M059J (cell line): ENCODE results near the genes RAF1, IQSEC1 and FBLN2.

- RAMPAGE, long total RNA, result no peak
These were observed 34.7 kb upstream of the TIMP4 start for GRCh38 chr3:12193222-12193955.

- RAMPAGE, long total RNA, result no peak
These were observed 64.1 kb upstream of the PPARG start for GRCh38 chr3:12224688-12225283.

DNA sequence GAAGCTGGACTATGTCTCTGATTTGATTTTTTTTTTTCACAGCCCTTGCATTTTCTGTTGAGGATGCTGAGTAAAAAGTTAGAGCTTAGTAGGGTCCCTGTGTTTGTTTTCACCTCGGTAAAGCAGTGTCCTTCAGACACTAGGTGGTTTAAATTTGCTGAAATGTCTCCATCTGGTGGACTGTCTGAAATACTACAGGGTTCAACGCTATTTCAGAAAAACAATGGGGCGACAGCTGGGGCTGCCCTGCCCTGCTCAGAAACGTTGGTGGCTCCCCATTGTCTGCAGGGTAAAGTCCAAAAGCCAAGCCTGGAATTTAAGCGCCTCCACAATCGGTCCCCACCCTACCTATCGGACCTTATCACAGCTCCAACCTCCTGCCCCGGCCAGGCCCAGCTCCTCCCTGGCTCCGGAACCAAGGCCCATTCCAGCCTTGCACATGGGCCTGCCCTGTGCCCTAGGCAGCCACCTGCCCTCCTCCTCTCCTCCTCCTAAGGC, 4.4 kb upstream of the TSEN2 start:
- RAMPAGE, long total RNA, result no peak

GRCh38 chr3:12503083-12503857, 19.0 kb downstream of the TSEN2 start:
- RAMPAGE, long total RNA, result no peak

DNA sequence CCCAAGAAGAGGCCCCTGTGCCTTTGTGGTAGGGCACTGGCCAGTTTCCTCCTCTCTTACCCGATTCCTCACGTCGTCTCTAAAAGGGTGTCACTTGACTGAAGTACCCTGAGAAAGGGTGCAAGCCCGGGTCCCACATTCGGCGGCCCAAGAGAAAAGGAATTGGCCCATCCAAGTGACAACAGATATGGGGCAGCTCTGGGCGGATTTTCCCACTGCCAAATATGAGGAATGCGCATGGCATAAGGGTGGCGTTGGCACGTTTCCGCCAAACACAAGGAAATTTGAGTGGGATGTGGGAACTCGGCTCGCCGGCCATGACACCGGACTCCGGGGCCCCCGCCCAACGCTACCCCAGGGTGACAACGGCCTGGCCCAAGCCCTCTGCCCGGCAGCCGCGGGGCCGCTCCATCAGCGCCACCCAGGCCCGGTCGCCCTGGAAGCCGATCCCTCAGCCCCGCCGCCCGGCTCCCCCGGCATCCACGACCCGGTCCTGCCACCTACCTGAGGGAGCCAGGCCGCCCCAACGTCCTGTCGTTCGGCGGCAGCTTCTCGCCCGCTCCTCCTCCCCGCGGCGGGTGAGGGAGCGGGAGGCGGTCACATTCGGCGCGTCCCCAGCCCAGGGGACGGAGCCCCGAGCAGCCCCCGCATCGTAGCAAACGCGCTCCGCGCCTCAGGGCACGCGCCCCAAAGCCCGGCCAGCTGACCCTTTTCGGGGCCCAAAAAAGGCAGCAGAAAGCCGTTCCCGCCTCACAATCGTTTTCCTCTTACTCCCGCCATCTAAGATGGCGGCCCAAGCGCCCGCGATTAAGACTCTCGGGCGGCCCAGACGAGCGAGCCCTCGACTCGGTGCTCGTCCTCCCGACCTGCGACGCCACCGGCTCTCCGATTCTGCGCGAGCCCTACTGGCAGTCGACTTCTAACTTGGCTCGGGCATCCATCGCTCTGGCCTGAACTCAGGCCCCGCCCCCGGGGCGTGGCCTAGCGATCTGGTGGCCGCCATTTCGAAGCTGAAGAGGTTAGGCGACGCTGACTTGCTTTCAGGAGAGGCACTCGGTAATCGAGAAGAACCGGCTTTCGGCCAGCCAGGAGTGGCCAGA, at the start of gene RAF1:
RAF1 (minus strand) TSS at position 809 of the 1,100 bp plus-strand sequence.
- RAMPAGE, long total RNA, result no peak

DNA sequence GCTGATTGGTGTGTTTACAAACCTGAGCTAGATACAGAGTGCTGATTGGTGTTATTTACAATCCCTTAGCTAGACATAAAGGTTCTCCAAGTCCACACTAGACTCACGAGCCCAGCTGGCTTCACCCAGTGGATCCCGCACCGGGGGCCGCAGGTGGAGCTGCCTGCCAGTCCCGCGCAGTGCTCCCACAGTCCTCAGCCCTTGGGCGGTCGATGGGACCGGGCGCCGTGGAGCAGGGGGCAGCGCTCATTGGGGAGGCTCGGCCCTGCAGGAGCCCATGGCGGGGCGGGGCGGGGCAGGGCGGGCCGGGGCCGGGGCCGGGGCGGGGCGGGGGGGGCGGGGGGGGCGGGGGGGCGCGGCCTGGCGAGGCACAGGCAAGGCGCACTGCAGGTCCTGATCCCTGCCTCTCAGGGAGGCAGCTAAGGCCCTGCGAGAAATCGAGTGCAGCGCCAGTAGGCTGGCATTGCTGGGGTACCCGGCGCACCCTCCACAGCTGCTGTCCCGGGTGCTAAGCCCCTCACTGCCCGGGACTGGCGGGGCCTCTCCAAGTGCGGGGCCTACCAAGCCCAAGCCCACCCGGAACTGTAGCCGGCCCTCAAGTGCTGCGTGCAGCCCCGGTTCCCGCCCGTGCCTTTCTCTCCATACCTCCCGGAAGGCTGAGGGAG, 9.7 kb upstream of the TMEM40 start:
- RAMPAGE, long total RNA, result no peak

GRCh38 chr3:12835319-12836361, 5.7 kb downstream of the RPL32 start:
- RAMPAGE, long total RNA, result no peak

DNA sequence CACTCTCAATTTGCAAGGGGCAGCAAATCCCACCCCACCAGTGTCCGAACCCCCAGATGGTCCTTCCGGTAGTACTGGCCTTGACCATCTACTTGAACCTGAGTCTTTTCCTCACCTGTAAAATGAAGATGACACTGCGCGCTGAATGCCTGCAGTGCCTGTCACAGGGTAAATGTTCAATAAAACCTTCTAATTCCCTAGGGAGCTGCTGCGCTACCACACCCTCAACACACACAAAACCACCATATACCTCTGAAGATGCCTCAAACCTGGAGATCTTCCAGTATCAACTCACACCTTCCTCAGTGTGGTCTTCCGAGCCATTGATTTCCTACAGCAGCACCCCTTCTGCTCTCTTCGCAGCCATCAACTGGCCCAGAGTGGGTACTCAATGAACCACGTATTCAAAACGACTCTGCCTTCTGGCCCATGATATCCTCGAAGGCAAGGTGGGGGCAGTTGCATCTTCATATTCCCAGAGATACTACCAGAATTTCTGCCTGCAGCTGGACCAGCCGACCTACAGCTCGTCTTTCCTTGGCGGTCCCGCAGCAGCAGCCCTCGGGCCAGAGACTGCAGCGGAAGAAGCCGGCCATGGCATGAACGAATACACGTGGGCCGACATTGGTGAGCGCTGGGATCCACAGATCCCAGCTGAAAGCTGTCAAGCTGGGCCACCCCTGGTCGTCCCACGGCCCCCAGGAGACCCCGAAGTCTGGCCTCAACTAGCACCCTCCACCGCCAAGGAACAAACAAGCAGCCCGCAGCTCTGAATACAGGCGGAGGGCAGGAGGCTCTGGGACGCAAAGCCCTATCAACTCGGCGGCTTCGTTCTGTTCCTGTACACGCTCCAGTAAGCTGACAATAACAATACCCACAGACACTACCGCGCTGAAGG, 596 bp downstream of the RPL32 start:
- RAMPAGE, long total RNA, result no peak

DNA sequence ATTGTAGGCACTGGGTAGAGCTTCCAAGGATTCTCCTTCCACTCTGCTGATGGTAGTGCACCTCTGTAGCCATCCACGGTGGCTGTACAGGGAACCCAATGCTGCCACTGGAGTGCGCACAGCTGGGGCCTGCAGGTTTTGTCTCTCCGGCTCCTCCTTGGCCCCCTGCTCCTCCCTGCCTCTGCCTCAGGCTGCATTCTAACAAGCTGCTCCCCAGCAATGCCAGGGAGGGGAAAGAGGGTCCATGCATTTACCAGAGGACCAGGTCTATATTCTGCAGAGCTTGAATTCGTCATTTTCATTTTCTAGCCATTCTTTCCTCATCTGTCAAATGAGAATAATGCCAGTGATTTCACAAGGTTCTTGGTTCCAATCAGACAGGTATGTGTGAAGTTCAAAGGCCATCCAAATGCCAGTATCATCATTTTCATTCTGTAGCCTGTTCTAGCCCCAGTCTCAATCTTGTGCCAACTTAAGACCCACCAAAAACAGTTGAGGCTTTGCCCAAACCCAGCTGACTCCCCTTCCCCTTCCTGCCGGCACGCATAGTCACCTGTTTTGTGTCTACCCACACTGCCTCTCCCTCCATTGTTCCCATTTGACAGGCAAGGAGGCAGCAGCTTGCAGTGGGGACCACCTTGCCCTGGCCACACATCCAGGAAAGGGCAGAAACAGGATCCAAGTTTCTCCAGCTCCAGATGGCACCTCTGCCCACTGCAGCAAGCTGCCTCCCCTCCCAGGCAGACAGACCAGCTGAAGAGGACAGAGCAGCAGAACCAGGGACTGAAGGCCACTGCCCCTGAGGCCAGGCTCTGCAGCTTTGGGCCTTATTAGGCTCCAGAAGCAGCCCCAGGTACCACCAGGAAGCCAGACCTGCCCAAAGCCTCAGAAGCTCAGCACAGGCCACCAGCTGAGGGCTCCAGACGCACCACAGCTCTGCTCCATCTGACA, 112.6 kb downstream of the IQSEC1 start:
- RAMPAGE, long total RNA, result no peak

- RAMPAGE, long total RNA, result no peak
These were observed 86.2 kb downstream of the IQSEC1 start for GRCh38 chr3:12986939-12987487.

- RAMPAGE, long total RNA, result no peak
These were observed 78.4 kb downstream of the IQSEC1 start for GRCh38 chr3:12994599-12995508.

DNA sequence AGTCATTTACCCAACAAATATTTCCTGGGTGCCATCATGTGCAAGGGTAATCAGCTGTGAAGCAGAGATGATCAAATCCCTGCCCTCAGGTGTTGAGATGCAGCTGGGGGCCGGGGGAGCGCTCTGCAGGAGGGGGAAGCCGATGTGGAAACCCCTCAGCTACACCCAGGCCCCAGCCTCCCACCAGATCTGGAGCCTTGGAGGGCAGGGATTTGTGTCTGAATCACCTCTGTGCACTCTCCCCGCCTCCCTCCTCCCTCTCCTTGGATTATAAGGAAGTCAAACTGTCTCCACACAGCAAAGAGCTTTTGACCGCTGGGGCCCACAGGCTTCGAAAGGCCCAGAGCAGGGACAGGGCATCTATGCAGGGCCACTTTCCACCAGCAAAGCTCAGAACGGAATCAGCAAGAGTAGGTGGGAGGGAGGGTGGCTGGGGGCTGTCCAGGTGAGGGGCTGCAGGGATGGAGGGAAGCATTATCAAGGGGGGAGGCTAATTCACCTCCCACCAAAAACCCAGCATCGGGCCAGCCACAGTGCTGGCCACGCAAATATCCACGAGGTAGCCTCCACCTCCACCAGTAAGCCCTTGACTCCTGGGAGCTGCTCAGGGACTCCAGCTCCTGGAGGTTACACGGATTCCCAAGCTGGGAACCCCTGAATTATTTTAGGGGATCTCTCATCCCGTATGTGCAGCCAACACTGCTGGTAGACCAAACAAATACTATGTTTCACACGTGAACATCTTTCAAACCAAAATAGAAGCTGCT, 68.8 kb downstream of the IQSEC1 start:
- RAMPAGE, long total RNA, result no peak

DNA sequence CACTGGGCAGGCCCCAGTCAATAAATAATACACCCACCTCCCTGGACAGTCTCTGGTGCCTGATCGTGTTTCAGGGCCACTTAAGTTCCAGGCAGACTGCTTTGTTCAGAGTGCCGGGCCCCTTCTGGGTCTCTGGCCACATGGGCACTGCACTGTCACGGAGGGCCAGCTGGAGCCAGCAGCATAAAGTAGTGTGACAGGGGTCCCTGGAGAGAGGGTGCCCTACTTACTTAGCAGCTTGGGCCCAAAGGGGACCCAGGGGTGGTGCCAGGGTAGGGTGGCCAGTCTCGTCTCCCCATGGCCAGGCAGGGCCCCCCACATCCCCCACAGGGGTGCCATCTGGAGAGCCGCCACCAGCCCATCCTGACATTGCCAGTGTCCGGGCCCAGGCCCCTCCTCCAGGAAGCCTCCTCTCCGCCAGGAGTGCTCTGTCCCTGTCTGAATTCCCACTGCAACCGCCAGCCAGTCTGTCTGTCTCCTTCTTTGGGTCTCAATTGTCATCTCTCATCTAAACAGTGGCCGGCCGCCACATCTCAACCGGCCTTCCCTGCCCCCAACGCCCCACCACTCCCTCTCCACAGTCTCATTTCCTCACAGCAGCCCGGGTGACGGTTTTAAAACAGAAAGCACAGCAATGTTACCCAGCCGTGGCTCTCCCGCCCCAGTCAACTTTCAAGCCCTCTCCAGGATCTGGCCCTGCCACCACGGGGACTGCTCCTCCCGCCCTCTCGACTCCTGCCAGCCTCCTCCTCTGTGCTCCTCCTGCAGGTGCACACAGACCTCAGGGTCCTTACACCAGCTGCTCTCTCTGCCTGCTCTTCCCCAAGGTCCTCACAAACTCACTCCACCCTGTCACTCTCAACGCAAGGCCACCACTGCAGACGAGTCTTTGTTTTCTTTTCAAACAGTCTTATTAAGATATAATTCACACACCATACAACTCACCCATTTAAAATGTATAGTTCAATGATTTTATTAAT, 57.1 kb downstream of the IQSEC1 start:
- RAMPAGE, long total RNA, result no peak

- RAMPAGE, long total RNA, result no peak
These were observed at the start of gene IQSEC1 for GRCh38 chr3:13072917-13073830. TSS of gene IQSEC1 (minus strand) at chr3:13073429.

GRCh38 chr3:13282455-13283387, 137.4 kb downstream of the NUP210 start:
- RAMPAGE, long total RNA, result no peak

DNA sequence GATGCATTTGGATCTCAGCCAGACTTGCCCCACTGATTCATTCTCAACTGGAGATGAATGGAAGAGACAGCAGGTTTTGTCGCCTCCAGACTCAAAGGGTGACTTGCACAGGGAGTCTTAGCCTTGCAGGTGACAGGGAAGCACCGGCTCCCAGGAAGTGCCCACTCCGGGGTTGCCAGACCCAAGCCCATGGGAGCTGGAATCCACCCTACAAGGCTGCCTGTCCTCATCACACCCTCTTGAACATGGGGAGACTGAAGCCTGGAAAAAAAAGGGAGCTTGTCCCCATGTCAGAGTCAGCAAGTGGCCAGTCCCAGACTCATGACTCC, 94.8 kb downstream of the NUP210 start:
- RAMPAGE, long total RNA, result no peak

DNA sequence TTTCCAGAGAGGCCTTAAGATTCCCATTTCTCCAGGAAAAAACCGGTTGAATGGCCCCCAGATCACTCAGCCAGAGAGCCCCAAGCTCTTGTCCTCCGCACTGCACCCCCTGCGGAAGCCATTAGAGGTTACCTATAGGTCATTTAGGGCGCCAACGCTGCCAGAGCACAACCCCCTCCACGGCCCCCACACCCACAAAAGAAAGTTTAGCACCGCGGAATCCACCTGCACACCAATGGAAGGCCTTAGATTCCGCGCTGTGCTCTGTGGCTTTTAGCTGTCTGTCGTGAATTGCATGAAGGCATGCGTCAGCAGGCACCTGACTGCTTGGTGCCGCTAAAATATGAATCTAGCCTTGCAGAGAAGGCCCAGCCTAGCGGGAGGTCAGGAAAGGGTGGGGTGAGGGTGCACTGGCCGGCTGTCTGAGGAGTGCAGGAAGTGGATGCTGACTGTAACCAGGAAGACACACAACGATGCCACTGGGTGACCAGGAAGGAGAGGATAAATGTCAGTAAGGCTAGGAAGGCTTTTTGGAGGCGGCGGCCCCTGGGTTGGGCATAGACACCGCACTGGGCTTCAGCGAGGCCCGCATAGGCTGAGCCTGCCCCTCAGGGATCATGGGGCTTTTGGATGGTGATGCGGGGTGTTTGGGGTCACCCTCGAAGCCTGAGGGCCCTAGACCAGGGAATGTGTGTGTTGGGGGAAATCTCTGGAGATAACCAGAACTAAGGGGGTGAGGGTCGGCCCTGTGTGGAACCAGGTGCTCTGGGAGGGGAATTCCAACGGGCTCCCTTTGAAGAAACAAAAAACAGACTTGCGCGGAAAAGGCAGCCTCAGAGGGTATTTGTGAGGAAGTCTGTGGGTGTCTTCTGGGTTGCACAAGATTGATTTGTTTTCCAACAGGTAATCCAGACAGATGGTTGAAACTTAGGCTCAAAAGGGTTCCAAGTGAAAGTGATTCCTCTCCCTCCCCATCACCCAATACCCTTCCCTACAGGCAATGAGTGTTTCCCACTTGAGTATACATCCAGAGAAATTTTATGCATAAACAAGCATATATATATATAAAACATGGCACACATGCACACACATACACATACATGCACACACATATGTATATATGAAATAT, 1.1 kb upstream of the NUP210 start:
- RAMPAGE, long total RNA, result no peak

DNA sequence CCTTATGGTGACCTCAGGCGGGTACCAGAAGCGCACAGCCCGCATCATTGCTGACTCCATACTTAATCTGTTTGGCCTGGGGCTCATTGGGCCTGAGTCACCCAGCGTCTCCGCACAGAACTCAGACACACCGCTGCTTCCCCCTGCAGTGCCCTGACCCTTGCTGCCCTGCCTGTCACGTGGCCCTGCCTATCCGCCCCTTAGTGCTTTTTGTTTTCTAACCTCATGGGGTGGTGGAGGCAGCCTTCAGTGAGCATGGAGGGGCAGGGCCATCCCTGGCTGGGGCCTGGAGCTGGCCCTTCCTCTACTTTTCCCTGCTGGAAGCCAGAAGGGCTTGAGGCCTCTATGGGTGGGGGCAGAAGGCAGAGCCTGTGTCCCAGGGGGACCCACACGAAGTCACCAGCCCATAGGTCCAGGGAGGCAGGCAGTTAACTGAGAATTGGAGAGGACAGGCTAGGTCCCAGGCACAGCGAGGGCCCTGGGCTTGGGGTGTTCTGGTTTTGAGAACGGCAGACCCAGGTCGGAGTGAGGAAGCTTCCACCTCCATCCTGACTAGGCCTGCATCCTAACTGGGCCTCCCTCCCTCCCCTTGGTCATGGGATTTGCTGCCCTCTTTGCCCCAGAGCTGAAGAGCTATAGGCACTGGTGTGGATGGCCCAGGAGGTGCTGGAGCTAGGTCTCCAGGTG, 24.6 kb downstream of the HDAC11 start:
- RAMPAGE, long total RNA, result no peak

DNA sequence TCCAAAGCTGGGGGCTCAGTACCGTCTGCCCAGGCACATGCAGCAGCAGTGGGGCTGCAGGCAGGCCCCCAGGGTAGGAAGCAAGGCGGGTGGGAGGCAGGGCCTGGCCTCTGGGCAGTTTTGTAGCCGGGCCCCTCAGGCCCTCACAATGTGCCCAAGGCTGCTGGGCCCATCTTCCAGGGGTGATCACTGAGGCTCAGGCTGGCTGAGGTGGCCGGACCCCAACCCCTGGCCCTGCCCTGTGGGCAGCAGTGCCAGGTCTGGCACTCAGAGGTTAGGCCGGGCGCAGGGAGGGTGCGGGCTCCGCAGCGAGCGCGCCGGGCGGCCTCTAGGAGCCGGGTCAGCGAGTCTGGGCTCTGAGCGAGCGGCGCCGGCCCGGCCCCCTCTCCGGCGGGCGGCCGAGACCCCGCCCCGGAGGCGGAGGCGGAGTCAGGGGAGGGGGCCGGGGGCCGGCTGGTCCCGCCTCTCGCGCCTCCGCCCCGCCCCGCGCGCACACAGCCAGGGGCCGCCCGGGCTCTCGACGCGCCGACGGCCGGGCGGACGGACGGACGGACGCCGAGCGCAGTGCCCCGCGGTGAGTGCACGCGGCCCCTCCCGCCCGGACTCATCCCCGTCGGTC, at the start of gene FBLN2:
FBLN2 (plus strand) TSS at position 491 of the 619 bp plus-strand sequence.
- RAMPAGE, long total RNA, result no peak

DNA sequence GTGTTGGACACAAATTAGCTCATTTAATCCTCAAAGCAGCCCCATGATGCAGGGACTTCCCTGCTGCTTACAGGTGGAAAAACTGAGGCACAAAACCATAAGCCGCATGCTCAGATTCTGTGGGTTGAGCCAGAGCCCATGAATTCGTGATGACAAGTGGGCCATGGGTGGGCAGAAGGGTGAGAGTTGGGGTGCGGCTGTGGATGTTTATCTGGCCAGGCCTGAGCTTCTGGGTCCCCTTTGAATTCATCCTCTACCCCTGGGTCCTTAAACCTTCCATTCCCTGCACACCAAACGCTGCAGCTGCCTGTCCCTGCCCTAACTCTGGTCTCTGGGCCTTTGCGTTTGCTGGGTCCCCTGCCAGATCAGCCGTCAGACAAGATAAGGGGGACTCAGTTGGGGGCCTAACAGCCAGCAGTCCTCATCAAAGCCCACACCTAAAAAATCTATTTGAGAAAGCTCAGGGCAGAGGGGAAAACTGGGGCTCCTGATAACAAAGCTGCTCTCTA, 26.3 kb downstream of the FBLN2 start:
- RAMPAGE, long total RNA, result no peak